H1 (cell line): ENCODE data around the gene RIMS3.

- RRBS = no CpG with 5 or more reads among the region's 7 CpGs
CAGE:
- cytosol, long polyA plus RNA = no peak
- long polyA plus RNA = no peak
- nucleus, long polyA plus RNA = no peak
Measured at GRCh38 chr1:40382856-40383522, 9.5 kb downstream of the SMAP2 start.

DNA sequence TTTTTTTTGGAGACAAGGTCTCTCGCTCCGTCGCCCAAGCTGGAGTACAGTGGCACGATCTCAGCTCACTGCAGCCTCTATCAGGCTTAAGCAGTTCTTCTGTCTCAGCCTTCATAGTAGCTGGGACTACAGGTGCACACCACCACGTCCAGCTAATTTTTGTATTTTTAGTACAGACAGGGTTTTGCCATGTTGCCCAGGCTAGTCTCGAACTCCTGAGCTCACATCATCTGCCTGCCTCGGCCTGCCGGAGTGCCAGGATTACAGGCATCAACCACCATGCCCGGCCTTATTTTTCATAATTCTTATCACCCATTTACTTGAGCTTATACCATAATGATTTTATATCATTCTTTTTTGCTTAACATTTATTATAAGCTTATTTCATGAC, 13.3 kb downstream of the SMAP2 start:
- RRBS = no CpG with 5 or more reads among the region's 9 CpGs
CAGE:
- cytosol, long polyA plus RNA = no peak
- long polyA plus RNA = no peak
- nucleus, long polyA plus RNA = no peak

- RRBS = no CpG with 5 or more reads among the region's 33 CpGs
CAGE:
- cytosol, long polyA plus RNA = no peak
- long polyA plus RNA = no peak
- nucleus, long polyA plus RNA = no peak
Measured at GRCh38 chr1:40387972-40388948, 14.7 kb downstream of the SMAP2 start.

DNA sequence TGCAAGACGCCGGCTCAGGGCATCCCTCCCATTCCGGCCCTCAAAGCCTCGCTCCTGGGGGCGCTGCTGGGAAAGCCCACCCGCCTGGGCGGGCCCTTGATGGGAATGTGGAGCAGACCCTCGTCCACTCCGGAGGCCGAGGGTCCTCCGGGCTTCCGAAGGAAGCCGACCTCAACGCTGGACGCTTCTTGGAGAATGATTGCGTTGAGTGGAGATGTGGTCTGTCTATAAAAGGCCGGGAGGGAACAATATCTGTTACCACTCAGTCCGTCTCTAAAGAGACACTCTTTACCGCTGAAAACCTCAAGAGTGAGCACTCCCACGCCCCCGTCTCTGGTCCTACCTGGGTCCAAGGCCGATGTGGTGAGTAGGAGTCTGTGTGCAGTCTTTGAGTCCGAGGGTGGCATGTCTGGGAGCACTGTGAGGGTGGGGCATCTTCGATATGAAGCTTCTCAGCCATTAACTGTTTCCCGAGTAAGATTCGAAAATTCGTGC, 489 bp downstream of the ZFP69 start:
- RRBS = 4% methylated on average over 12 of the region's 27 CpGs
CAGE:
- cytosol, long polyA plus RNA = no peak
- long polyA plus RNA = no peak
- nucleus, long polyA plus RNA = no peak

DNA sequence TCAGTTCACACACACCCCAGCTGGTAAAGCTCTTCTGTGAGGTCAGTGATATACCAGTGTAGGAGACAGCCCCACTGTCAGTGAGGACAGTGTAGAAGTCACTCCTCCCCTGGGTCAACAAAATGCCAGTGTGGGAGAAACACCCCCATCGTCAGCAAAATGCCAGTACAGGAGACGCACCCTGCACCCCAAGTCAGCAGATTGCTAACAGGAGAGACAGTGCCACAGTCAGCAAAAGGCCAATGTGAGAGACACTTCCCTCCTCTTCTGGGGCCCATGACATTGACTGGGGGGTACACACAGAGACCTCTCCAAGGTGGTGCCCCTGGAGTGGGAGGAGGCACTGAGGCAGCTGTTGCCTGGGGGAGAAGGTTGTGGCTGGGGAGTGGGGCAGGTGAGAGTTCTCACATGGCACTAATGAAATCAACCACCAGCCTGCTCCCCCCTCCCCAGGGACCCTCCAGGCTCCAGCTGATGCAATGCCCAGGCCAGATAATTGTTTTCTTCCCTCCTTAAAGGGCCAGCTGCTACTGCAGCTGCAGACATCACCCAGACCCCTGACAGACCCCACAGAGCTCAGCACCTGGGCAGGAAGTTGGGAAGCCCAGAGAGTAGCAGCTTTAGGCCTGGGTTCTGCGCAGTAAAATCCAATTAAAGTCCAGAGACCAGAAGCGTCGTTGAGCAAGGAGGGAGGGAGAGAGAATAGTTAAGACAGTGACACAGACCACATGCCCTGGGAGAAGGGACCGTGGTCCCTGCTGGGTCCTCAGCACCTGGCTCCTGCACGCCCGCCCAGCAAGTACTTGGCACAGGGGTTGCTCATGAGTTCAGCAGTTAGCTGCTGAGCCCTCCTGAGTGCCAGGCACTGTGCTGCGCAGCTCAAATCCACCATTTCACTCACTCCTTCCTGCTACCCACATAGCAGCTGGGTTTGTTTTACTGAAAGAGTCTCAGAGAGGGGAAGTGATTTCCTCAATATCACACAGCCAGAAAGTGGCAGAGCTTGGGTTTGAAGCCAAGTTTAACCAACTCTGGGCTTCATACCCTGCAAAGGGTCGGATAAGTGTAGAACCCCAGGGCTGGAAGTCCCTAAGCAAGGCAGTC, 2.1 kb downstream of the RIMS3 start:
- RRBS = no CpG with 5 or more reads among the region's 10 CpGs
CAGE:
- cytosol, long polyA plus RNA = no peak
- long polyA plus RNA = no peak
- nucleus, long polyA plus RNA = no peak

- RRBS = 2% methylated on average over 15 of the region's 69 CpGs
CAGE:
- cytosol, long polyA plus RNA = no peak
- long polyA plus RNA = no peak
- nucleus, long polyA plus RNA = no peak
Measured at GRCh38 chr1:40665068-40666348, at the start of gene RIMS3. TSS of gene RIMS3 (minus strand) at chr1:40665682.

- RRBS = no CpG with 5 or more reads among the region's 11 CpGs
CAGE:
- cytosol, long polyA plus RNA = no peak
- long polyA plus RNA = no peak
- nucleus, long polyA plus RNA = no peak
Measured at GRCh38 chr1:40806507-40807186, 23.1 kb downstream of the KCNQ4 start.

- RRBS = no CpG with 5 or more reads among the region's 5 CpGs
CAGE:
- cytosol, long polyA plus RNA = no peak
- long polyA plus RNA = no peak
- nucleus, long polyA plus RNA = no peak
Measured at GRCh38 chr1:40898351-40898984, 36.3 kb upstream of the CITED4 start.

DNA sequence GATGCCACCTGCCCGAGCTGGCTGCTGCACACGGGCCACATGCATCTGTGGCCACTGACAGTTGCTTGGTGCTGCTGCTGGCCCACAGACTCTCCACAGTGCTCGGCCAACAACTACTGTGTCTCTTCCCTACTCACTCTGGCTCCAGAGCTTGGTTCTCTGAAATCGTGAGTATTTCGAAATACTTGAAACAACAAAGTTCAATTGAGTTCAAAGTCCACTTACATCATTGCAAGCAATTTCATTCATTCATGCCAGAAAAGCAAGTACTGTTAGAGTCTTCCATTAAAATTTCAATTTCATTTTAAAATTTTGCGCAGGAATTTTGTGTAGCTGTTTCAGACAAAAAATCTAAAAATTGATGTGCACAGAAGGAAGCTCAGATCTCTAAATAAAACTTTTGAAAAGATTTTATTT, 39.7 kb upstream of the CTPS1 start:
- RRBS = no CpG with 5 or more reads among the region's 6 CpGs
CAGE:
- cytosol, long polyA plus RNA = no peak
- long polyA plus RNA = no peak
- nucleus, long polyA plus RNA = no peak

DNA sequence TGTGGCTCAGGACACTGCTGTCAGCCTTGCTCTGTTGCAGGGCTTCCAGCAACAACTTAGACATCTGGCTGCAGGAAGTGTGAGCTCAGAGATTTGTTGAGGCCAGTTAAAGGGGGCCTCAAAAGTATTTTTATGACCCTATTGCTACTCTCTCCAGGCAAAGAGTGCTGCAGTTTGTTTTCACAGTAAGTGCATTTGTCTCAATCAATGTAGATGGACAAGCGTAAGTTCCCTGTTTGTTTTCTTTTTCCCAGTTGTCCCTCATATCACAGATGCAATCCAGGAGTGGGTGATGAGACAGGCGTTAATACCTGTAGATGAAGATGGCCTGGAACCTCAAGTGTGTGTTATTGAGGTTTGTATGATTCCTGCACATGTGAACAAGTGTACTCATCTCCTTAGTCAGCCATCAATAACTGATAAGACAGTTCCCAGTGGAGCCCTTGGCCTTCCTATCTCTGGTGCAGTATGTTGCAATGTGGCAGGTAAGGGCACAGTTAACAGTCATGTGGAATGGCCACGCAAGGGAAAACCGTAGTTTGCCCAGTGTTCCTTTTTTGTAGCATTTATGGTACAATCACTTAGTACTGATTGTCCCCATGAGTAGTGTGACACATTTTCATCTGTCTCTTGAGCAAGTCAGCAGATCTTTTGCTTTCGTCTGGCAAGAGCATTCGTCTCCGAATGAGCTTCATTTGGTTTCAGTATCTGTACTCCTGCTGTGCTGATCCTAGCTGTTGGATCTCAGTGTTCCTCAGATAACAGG, 7.8 kb downstream of the CTPS1 start:
- RRBS = no CpG with 5 or more reads among the region's 7 CpGs
CAGE:
- cytosol, long polyA plus RNA = no peak
- long polyA plus RNA = no peak
- nucleus, long polyA plus RNA = no peak

DNA sequence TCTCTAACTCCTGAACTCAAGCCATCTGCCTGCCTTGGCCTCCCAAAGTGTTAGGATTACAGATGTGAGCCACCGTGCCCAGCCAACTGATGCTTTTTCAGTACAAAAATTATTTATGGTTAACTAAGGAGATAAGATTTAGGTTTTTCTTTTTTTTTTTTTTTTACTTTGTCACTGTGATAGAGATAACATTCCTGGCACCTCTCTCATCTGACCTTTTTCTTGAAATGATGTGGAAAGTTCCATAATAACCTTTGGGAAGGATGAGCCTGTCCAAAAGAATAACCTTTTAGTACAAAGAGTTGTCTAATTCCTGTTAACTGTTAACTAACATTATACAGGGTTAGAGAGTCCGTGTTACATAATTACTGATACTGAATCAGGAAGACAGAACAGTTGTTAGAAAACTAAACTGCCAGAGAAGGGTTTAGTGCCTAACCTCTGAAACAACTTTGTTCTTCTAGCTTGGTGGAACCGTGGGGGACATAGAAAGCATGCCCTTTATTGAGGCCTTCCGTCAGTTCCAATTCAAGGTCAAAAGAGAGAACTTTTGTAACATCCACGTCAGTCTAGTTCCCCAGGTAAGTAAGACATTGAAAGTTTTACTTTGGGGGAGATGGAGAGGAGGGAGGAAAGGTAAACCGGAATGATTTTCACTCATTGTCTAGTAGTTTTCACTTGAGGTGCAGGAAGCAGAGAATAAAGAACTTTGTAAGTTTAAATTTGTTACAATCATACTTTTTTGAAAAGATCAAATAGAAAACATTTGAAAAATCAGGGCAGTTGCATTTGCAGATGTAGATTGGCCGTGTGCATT, 8.8 kb downstream of the CTPS1 start:
- RRBS = no CpG with 5 or more reads among the region's 7 CpGs
CAGE:
- cytosol, long polyA plus RNA = no peak
- long polyA plus RNA = no peak
- nucleus, long polyA plus RNA = no peak

DNA sequence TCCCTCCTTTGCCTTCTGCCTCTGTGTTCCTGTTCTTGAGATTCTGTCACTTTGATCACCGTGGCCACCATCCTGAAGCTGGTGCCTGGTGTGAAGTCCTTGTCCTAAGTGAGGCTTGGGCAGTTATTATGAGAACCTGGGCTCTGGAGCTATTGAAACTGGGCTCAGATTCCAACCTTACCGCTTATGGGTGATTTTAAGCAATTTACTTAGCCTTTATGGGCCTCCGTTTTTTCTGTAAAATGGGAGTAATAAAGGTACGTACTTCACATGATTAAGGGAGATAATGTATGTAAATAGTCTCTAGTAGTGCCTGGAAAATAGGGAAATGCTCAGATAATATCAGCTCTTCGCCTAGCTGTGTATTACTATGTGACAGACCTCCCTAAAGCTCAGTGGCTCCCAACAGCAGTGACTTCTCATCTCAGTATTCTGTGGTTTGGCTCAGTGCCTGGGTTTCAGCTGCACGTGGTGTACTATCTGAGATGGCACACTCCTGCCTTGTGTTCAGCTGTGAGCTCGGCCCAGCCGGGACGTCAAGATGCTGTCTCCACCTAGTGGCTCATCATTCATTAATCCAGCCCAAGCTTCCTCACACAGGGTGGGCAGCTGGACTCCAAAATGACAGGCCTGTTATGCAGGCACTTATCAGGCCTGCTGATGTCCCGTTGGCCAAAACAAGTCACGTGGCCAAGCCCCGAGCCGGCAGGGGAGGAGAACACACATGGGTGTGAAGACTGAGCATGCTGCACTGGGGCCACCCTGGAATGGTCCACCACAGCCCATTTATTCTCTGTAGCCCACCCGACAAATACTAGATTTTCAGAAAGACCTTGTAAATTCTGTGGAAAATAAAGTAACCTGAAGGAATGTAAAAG, 17.9 kb downstream of the SLFNL1 start:
- RRBS = no CpG with 5 or more reads among the region's 14 CpGs
CAGE:
- cytosol, long polyA plus RNA = no peak
- long polyA plus RNA = no peak
- nucleus, long polyA plus RNA = no peak

- RRBS = no CpG with 5 or more reads among the region's 5 CpGs
CAGE:
- cytosol, long polyA plus RNA = no peak
- long polyA plus RNA = no peak
- nucleus, long polyA plus RNA = no peak
Measured at GRCh38 chr1:41043894-41044619, 22.5 kb upstream of the SLFNL1 start.

DNA sequence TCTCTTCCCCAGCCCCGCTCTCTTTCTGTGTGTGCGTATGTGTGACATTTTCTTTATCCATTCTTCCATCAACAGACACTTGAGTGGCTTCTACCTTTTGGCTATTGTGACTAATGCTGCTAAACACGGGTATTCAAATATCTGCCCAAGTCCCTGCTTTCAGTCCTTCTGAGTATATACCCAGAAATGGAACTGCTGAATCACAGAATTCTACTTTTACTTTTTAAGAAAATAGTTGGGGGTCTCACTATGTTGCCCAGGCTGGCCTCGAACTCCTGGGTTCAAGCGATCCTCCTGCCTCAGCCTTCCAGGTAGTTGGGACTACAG, 108.0 kb upstream of the SLFNL1 start:
- RRBS = no CpG with 5 or more reads among the region's 5 CpGs
CAGE:
- cytosol, long polyA plus RNA = no peak
- long polyA plus RNA = no peak
- nucleus, long polyA plus RNA = no peak

DNA sequence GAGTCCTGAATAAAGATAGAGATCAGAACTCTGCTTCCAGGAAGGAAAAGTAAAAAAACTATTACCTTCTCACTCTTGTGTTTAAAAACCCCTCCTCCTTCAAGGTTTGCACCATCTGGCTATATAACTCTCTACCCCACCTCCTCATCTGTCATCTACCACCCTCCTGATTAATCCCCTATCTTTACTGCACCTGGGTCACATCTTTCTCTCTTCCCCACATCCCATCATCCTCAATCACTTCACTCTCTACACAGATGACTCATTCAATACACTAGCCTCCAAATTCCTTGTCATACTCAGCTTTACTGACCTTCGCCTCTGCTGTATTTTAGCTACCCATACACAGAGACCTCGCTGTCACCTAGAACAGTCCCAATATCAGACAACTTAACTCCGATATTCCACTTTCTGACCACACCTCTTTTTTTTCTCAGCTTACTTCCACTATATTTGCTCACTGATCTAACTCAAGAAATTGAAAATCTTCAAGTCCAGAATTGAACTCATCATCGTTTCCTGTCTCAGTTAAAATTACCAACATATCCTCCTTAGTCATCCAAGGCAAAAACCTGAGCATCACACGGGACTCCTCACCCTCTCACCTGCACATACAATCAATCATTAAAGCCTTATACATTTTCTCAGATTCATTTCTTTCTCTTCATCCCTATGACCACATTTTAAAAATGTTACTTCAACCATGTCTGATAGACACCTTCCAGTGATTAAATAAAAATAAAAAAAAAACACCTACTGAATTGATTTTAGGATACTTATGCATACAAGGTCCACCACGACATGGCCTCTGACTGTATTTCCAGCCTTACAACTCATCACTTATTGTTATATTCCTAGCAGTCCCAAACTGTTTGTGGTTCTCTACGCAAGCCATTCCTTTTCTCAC, 3.5 kb downstream of the SCMH1 start:
- RRBS = no CpG with 5 or more reads among the region's 7 CpGs
CAGE:
- cytosol, long polyA plus RNA = no peak
- long polyA plus RNA = no peak
- nucleus, long polyA plus RNA = no peak

DNA sequence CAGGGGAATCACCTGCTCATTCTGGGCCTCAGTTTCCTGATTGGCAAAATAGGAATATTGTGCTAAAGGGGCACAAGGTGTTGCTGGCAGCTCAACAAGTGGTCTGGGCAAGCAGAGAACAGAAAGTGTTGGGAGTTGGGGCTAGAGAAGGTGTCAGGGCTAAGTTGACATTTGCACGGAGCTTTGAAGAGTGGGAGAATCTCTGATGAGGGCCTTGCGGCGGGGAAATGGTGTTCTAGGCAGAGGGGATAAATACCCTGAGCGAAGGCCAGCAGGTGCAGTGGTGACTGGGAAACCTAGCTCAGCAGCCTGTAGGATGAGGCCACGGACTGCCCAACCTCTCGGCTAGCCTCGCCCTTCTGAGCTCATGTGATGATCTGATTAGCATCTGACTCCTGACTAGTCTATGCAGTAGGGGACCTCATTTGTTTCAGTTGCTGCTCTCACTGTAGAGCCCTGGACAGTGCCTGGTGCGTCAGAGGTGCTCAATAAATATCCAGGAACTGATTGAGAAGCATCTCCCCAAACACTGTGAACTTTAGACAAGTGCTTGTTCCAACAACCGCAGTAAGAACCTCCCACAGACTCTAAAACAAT, 118.0 kb upstream of the SCMH1 start:
- RRBS = no CpG with 5 or more reads among the region's 9 CpGs
CAGE:
- cytosol, long polyA plus RNA = no peak
- long polyA plus RNA = no peak
- nucleus, long polyA plus RNA = no peak

- RRBS = no CpG with 5 or more reads among the region's 6 CpGs
CAGE:
- cytosol, long polyA plus RNA = no peak
- long polyA plus RNA = no peak
- nucleus, long polyA plus RNA = no peak
Measured at GRCh38 chr1:41432910-41433445, 51.5 kb downstream of the EDN2 start.

- RRBS = 10% methylated on average over 19 of the region's 48 CpGs
CAGE:
- cytosol, long polyA plus RNA = no peak
- long polyA plus RNA = no peak
- nucleus, long polyA plus RNA = no peak
Measured at GRCh38 chr1:41661346-41662081, 177.0 kb upstream of the EDN2 start.

- RRBS = 2% methylated on average over 22 of the region's 52 CpGs
CAGE:
- cytosol, long polyA plus RNA = no peak
- long polyA plus RNA = no peak
- nucleus, long polyA plus RNA = no peak
Measured at GRCh38 chr1:41662558-41663238, 178.2 kb upstream of the EDN2 start.

DNA sequence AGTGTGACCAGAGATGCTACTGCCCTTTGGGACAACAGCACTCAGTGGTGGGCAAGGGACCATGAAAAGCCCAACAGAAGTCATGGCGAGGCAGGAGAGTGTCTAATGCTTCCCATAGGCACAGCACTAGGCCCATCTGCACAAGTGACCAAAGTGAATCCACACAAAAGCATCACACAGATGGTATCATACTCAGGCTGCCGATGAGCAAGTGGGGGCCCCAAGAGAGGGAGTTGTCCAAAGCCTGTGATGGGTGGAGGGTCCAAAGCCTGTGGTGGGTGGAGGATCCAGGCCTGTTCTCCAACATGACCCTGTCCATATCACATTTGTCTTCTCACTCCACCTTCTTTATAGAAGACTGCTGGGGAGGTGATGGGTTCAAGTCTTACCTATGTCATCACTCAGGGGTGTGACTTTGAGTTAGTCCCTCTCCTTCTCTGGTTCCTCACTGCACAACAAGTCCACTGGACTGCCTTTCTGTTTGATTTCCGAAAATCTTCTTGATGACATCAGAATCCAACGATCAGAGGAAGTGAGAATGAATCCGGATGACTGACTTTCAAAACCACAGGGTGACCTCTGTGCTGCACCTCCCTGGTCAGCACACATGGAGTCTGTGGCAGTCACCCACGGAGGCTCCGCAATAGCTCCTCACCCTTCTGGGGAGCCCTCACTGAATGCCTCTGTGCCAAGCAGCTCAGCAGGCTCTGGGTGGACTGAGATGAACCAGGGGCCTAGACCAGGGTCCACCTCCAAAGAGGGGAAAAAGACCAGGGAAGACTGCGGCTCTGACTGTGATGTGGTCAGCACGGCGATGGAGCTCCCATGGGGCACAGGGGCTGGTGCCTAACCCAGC, 166.8 kb downstream of the HIVEP3 start:
- RRBS = no CpG with 5 or more reads among the region's 10 CpGs
CAGE:
- cytosol, long polyA plus RNA = no peak
- long polyA plus RNA = no peak
- nucleus, long polyA plus RNA = no peak